Gallbladder (tissue), 1 donor: ENCODE measurements around the genes VCX2 and TBL1X.

DNA sequence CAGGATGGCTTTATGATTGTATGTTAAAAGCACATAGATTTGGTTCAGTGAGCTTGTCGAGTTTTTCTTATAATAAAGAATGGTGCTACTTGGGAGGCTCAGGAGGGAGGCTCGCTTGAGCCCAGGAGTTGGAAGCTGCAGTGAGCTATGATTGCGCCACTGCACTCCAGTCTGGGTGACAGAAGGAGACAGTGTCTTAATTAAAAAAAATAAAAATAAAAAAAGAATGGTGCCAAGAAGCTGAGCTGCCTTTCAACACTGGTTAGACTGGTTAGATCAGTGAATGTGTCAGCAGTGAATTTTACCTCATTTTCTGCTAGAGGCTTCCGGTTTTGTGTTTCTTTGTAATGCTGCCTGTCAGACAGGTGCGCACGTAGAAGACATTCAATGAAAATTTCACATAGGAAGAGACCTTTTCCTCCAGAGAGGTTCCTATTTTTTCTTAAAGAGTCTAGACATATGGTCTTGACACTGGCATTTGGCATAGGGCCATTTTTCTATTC lies 15.1 kb upstream of the ARSF start:
- PRO-cap = unidirectional peak, plus-strand start at position 319 of the sequence

DNA sequence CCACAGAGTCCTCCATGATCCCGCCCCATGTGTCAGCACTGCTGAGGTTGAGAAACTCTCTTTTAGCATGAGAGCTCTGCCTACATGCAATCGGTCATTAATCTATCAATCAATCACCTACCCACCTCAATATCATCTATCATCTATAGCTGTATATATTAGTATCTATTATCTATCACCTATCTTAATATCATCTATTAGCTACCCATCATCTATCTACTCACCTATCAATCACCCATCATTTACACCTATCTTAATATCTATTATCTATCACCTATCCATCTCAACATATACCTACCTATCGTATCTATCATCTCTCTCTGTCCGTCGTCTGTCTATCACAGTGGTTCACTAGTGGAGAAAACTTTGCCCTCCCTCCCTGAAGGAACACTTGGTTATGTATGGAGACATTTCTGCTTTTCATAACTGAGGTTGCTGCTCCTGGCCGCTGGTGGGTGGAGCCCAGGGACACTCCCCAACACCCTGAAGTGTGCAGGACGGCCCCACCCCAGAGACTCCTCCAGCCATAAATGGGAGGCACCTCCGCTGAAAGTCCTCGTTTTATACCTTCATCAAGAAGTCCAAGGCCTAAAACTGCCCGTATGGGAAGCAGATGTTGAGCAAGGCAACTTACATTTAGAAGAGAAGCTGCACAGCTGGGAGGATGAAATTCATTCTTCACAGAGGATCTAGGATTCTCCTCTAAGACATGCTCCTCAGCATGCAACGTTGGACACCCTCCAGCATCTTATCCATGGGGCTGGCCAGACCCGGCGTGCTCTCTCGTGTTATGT lies 43.7 kb downstream of the PRKX start:
- PRO-cap = no peak

GRCh38 chrX:3707466-3708146 lies 5.8 kb downstream of the PRKX start:
- PRO-cap = no peak

- PRO-cap = no peak
Observed at GRCh38 chrX:6689771-6690264, 154.9 kb upstream of the VCX3A start.

GRCh38 chrX:7108919-7109833 lies 38.3 kb upstream of the STS start:
- PRO-cap = no peak

GRCh38 chrX:7132200-7133186 lies 15.0 kb upstream of the STS start:
- PRO-cap = no peak

DNA sequence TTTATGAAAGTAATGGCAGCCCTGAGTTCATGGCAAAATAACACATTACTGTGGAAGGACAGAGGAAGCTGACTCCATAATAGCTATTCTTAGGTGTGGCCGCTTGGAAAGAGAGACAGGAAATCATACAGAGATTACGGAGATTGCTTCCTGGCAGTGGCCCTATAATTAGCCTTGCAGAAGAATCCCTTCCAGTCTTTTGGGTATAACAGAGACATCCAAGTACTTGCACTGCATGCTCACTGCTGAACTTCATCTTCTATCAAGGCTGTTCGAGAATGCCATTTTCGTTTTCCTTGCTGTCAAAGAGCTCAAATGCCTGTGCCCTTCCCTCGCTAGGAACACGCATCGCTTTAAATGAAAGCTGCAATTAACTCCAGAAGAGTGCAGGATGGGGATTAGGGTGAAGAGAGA lies 133.0 kb upstream of the VCX start:
- PRO-cap = no peak

GRCh38 chrX:7892154-7892367 lies 35.2 kb downstream of the PNPLA4 start:
- PRO-cap = no peak

- PRO-cap = no peak
Observed at GRCh38 chrX:8171211-8171613, at the start of gene VCX2. Gene VCX2, minus strand, starts transcription at chrX:8171267.

- PRO-cap = no peak
Observed at GRCh38 chrX:8987607-8988170, 46.2 kb downstream of the FAM9B start.

GRCh38 chrX:9464720-9465717 lies at the start of gene TBL1X:
Gene TBL1X, plus strand, starts transcription at chrX:9465058.
- PRO-cap = bidirectional peak, plus-strand start at chrX:9465069, minus-strand start at chrX:9465088; unidirectional peak, minus-strand start at chrX:9465621

GRCh38 chrX:9785174-9786181 lies 751 bp upstream of the SHROOM2 start:
- PRO-cap = no peak

DNA sequence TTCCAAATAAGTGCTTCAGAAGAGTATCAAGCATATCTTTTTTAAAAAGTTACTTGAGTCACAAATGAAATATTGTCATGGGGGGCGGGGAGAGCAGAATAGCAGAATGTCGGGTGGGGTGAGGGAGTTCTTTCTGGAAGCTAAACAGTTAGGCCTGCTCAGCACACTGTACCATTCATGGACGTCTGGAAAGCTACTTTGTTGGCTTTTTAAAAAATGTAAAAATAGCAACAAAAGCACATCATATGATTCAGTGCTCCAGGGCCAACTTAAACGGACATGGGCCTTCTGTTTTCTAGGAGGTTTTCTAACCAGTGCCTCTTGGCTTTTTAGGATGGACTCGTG lies 57.4 kb upstream of the CLCN4 start:
- PRO-cap = no peak

GRCh38 chrX:10197476-10197763 lies 40.6 kb downstream of the CLCN4 start:
- PRO-cap = no peak

- PRO-cap = no peak
Observed at GRCh38 chrX:10482942-10483686, 137.3 kb downstream of the MID1 start.

- PRO-cap = no peak
Observed at GRCh38 chrX:10576748-10577599, 43.4 kb downstream of the MID1 start.

DNA sequence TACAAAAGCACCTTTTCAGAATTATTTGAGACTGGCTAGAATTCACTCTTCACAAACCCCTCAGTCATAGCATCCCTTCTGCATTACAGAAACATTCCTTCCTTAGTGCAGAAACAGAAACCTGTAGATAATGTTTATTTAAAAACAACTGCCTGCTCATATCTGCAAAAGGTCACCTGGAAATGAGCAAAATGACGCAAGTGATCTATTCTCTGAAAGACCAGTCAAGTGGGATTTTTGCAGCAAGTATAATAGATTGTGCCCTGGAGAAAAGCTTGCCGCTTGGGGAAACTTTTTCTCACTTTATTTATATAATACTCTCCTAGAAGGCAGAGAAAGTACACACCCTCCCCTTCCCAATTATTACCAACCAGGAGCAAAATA lies 41.4 kb downstream of the MID1 start:
- PRO-cap = no peak

- PRO-cap = no peak
Observed at GRCh38 chrX:10589559-10590119, 30.7 kb downstream of the MID1 start.

DNA sequence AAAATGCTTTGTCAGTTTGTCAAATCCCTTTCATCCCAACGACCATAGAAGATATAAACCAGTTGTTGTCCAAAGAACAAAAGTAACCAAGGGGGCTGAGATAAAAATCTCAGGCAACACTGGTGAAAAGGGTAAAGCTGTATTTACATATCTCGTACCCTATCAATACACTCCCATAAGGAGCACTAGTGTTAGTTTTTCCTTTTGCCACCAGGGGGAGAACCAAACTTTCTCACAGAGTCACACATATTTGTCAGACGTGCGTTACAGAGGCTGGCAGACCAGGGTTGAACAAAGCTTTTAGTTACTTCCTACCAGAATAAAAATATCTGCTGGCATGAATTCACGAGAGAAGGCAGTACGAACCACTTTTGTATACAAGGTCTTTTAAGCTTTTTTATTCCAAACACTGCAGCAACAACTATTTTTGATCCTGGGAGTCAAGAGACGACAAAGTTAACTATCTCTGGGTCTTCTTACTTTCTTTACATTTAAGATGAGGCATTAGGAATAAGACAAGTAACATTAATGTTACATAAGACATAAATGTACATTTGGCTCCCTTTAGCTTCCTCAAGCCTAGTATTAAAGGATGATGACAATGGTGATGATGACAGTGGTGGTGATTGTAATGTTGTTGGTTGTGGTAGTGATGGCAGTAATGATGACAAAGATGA lies 88.4 kb downstream of the AMELX start:
- PRO-cap = no peak

- PRO-cap = no peak
Observed at GRCh38 chrX:11426731-11427233, 133.6 kb downstream of the AMELX start.